K562 (cell line): ENCODE measurements around the genes SLC25A3 and ANKS1B.

DNA sequence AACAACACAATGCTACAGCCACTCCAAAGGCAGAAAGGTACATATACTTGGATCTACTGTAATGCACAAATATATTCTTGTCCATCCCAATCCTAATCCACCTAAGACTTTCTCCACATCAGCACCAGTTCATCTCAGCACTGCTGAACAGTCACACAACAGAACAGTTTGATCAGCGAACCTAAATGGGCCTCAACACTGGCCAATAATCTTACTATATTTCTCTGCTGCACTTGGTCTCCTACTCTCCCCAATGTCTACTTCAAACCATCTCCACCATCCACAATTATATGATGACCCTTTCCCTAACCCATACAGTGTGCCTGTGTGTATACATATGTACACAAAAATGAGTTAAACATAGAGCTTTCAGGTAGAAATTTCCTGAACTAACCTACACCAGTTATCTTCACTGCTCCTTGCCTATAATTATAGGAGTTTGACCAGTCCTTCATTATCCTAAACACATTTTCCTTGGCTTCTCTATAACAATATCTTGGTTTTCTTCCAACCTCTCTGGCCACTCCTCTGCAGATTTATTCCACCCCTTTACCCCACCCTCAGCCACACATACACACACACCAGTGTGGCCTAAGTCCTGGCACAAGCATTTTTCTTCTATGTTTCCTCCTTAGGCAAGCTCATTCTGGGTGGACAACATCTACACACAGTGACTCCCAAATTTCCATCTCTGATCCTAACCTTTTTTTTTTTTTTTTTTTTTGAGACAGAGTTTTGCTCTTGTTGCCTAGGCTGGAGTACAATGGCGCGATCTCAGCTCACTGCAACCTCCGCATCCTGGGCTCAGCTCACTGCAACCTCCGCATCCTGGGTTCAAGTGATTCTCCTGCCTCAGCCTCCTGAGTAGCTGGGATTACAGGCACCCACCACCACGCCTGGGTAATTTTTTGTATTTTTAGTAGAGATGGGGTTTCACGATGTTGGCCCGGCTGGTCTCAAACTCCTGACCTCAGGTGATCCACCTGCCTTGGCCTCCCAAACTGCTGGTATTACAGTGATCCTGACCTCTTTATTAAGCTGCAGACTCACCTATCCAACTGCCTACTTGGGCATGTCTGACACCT, 25.1 kb downstream of the CDK17 start:
- RAMPAGE, long total RNA: no peak
- RRBS: no CpG with 5 or more reads among the region's 8 CpGs
PRO-cap:
- standard: no peak
- CoPRO, capped RNA only, 2 experiments: no peak in any of the 2 experiments
- CoPRO, capped and uncapped RNA, 2 experiments: no peak in any of the 2 experiments
- CoPRO, uncapped RNA only, 2 experiments: no peak in any of the 2 experiments
CAGE:
- cytosol, long polyA plus RNA: no peak
- long polyA plus RNA: no peak
- nucleolus, long total RNA: no peak
- nucleus, long polyA plus RNA: no peak

DNA sequence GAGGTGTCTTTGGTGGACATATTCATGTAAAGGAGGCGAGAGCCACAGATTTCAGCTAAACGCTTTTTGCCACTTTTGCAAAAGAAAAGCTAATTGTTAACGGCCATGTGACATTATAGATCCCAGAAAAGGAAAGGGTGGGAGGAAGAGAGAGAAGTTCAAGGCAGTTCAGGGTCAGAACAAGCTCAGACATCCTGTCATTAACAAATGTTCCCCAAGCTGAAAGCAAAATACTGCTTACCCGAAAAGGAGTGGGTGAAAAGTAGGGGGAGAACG, 1.4 kb downstream of the CDK17 start:
- RAMPAGE, long total RNA: no peak
- RRBS: no CpG with 5 or more reads among the region's 5 CpGs
PRO-cap:
- standard: no peak
- CoPRO, capped RNA only, 2 experiments: no peak in any of the 2 experiments
- CoPRO, capped and uncapped RNA, 2 experiments: no peak in any of the 2 experiments
- CoPRO, uncapped RNA only, 2 experiments: no peak in any of the 2 experiments
CAGE:
- cytosol, long polyA plus RNA: no peak
- long polyA plus RNA: no peak
- nucleolus, long total RNA: no peak
- nucleus, long polyA plus RNA: no peak

DNA sequence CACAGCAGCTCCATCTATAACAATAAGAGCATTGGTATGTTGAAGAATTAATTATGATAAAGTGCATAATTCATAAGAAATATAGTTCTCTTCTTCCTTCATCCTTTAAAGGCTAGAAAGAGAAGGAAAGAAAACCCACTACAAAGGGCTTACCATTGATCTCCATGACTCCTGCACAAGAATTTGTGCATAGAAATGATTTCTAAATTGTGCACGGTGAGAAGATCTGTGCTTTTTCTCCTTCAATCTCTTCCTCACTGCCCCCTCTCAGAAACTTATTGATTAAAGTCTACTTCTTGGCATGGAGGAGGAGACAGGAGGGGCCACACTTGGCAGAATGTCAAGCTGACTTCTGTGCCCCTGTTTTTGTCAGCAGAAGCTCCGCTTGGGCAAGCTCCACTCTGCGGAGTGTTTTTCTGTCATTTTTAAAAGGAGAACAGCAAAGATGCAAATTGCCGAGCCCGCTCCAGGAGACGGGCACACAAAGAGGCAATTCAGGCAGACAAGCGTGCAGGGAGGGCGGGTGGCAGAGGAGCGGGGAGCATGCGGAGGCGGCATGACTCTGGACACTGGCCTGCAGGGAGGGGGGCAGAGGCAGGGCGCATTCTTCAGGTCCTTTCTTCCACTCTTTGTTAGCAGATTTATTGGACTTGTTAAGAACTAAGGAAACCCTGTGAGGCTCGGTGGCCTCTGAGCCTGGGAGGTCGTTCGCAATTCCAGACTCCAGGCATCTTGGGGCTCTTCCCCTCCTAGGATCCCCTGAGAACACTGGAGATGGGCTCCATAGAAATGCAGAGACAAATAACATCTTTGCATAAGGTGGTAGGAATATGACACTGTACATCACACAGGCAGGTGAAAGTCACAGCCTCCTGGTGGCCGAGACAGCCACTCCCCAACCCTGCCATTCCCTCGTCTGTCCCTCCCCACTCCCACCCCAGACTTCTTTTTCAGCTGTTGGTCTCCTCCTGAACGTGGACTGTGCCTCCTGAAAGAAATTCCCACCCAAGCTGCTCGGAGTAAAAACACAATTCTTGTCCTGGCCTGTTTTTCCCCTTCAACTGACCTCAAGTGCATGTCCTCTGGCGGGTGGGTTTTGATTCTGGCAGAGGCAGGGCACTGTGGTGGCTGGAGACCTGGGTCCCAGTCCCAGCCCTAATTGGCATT, 368.3 kb downstream of the NEDD1 start:
- RAMPAGE, long total RNA: no peak
- RRBS: no CpG with 5 or more reads among the region's 20 CpGs
PRO-cap:
- standard: no peak
- CoPRO, capped RNA only, 2 experiments: no peak in any of the 2 experiments
- CoPRO, capped and uncapped RNA, 2 experiments: no peak in any of the 2 experiments
- CoPRO, uncapped RNA only, 2 experiments: no peak in any of the 2 experiments
CAGE:
- cytosol, long polyA plus RNA: no peak
- long polyA plus RNA: no peak
- nucleolus, long total RNA: no peak
- nucleus, long polyA plus RNA: no peak

- RAMPAGE, long total RNA: no peak
- RRBS: no CpG with 5 or more reads among the region's 10 CpGs
PRO-cap:
- standard: no peak
- CoPRO, capped RNA only, 2 experiments: no peak in any of the 2 experiments
- CoPRO, capped and uncapped RNA, 2 experiments: no peak in any of the 2 experiments
- CoPRO, uncapped RNA only, 2 experiments: no peak in any of the 2 experiments
CAGE:
- cytosol, long polyA plus RNA: no peak
- long polyA plus RNA: no peak
- nucleolus, long total RNA: no peak
- nucleus, long polyA plus RNA: no peak
Observed at GRCh38 chr12:98418290-98419318, 96.8 kb upstream of the TMPO start.

- RAMPAGE, long total RNA: start-site peak on the plus strand at chr12:98593627-98593767, 6,374 and 2,596 reads in 2 replicates
- RRBS: 3% methylated on average over 15 of the region's 80 CpGs
PRO-cap:
- standard: bidirectional peak, plus-strand start at chr12:98593686, minus-strand start at chr12:98593486; unidirectional peak, plus-strand start at chr12:98593862; bidirectional peak, plus-strand start at chr12:98594405, minus-strand start at chr12:98594298
- CoPRO, capped RNA only, 2 experiments: peak in 2 of 2 experiments; most common plus-strand start chr12:98593686 (in 2)
- CoPRO, capped and uncapped RNA, 2 experiments: peak in 2 of 2 experiments; most common plus-strand start chr12:98593686 (in 2)
- CoPRO, uncapped RNA only, 2 experiments: peak in 2 of 2 experiments; most common plus-strand start chr12:98593712 (in 1)
CAGE:
- cytosol, long polyA plus RNA: start-site peak on the plus strand at chr12:98593636-98593740, 8,084 and 7,993 reads in 2 replicates
- long polyA plus RNA: start-site peak on the plus strand at chr12:98593644-98593738, 6,372 and 8,032 reads in 2 replicates
- nucleolus, long total RNA: no peak
- nucleus, long polyA plus RNA: start-site peak on the plus strand at chr12:98593644-98593745, 8,125 and 4,643 reads in 2 replicates
Observed at GRCh38 chr12:98593568-98594670, at the start of gene SLC25A3. SLC25A3 (plus strand) TSS chr12:98593686.

GRCh38 chr12:98893650-98894201, 248.6 kb downstream of the APAF1 start:
- RAMPAGE, long total RNA: no peak
- RRBS: no CpG with 5 or more reads among the region's 20 CpGs
PRO-cap:
- standard: no peak
- CoPRO, capped RNA only, 2 experiments: no peak in any of the 2 experiments
- CoPRO, capped and uncapped RNA, 2 experiments: no peak in any of the 2 experiments
- CoPRO, uncapped RNA only, 2 experiments: no peak in any of the 2 experiments
CAGE:
- cytosol, long polyA plus RNA: no peak
- long polyA plus RNA: no peak
- nucleolus, long total RNA: no peak
- nucleus, long polyA plus RNA: no peak

DNA sequence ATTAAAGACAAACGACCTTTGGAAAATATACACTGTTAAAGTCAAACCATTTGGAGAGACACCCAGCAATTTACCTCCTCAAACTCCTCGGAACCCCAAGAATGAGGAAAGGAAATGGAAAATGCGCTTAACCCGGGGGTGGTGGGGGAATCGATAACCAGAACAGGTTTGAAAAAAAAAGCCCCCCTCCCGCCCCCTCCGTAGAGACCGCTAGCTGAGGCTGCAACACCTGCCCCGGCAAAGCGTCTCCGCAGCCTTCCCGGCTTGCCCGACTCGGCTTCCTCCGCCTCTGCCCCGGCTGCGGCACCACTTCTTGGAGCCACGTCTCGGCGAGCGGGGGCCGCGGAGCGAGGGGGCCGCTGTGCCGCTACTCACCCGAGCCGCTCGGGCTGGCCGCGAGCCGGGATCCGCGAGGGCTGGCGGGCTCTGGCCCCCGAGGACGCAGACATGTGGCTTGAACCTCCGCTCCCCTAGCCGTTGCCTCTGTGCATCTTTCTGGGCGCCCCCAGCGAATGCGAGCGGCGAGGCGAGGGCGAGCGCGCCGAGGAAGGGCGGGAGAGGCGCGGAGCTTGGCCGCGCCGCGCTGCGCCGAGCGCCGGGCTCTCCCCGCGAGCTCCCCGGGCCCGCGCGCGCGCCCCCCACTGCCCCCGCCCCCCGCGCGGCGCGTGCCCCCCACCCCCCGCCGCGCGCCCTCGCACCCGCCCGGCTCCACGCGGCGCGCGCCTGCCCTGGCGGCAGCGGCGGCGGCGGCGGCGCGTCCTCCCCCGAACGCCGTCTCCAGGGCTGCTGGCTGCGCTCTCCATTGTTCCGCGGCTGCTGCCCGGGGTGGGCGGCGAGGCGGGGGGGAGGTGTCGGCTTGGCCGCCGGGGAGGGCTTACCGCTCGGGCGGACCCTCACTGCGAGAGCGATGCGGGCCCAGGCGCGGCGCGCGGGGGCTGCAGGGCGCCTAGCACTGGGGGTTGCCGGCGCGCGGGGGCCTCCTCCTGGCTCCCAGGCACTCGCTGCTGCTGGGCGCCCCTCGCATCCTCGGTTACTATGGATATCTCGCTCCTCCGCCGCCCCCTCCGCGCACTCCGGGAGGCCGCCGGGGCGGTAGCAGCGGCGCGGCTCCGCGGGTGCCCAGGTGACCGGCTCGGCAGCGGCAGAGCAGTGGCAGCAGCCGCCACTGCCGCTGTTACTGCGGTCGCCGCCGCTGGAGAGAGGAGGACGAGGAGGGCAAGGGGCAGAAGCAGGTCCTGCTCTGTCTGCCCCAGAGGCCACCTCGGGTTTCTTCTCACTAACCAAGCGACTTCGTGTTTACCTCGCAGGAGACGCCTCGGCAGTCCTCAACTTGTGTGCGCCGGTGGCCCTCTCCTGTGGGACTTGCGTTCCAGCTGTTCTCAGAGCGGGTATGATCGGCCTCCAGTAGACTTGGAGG, 249.7 kb downstream of the APAF1 start:
- RAMPAGE, long total RNA: no peak
- RRBS: 30% methylated on average over 32 of the region's 162 CpGs
PRO-cap:
- standard: no peak
- CoPRO, capped RNA only, 2 experiments: no peak in any of the 2 experiments
- CoPRO, capped and uncapped RNA, 2 experiments: no peak in any of the 2 experiments
- CoPRO, uncapped RNA only, 2 experiments: no peak in any of the 2 experiments
CAGE:
- cytosol, long polyA plus RNA: no peak
- long polyA plus RNA: no peak
- nucleolus, long total RNA: no peak
- nucleus, long polyA plus RNA: no peak

- RAMPAGE, long total RNA: no peak
- RRBS: no CpG with 5 or more reads among the region's 9 CpGs
PRO-cap:
- standard: no peak
- CoPRO, capped RNA only, 2 experiments: no peak in any of the 2 experiments
- CoPRO, capped and uncapped RNA, 2 experiments: no peak in any of the 2 experiments
- CoPRO, uncapped RNA only, 2 experiments: no peak in any of the 2 experiments
CAGE:
- cytosol, long polyA plus RNA: no peak
- long polyA plus RNA: no peak
- nucleolus, long total RNA: no peak
- nucleus, long polyA plus RNA: no peak
Observed at GRCh38 chr12:99453262-99453845, 194.2 kb upstream of the GARIN6 start.

- RAMPAGE, long total RNA: no peak
- RRBS: 0% methylated on average over 3 of the region's 108 CpGs
PRO-cap:
- standard: bidirectional peak, plus-strand start at chr12:99984809, minus-strand start at chr12:99984723
- CoPRO, capped RNA only, 2 experiments: no peak in any of the 2 experiments
- CoPRO, capped and uncapped RNA, 2 experiments: no peak in any of the 2 experiments
- CoPRO, uncapped RNA only, 2 experiments: no peak in any of the 2 experiments
CAGE:
- cytosol, long polyA plus RNA: no peak
- long polyA plus RNA: no peak
- nucleolus, long total RNA: no peak
- nucleus, long polyA plus RNA: no peak
Observed at GRCh38 chr12:99984157-99985332, at the start of gene ANKS1B. ANKS1B (minus strand) TSS chr12:99984936.

GRCh38 chr12:100190057-100190568, 10.5 kb upstream of the ACTR6 start:
- RAMPAGE, long total RNA: no peak
- RRBS: no CpG with 5 or more reads among the region's 11 CpGs
PRO-cap:
- standard: no peak
- CoPRO, capped RNA only, 2 experiments: no peak in any of the 2 experiments
- CoPRO, capped and uncapped RNA, 2 experiments: no peak in any of the 2 experiments
- CoPRO, uncapped RNA only, 2 experiments: no peak in any of the 2 experiments
CAGE:
- cytosol, long polyA plus RNA: no peak
- long polyA plus RNA: no peak
- nucleolus, long total RNA: no peak
- nucleus, long polyA plus RNA: no peak

- RAMPAGE, long total RNA: no peak
PRO-cap:
- standard: no peak
- CoPRO, capped RNA only, 2 experiments: no peak in any of the 2 experiments
- CoPRO, capped and uncapped RNA, 2 experiments: no peak in any of the 2 experiments
- CoPRO, uncapped RNA only, 2 experiments: peak in 1 of 2 experiments; most common plus-strand start chr12:100339483 (in 1)
CAGE:
- cytosol, long polyA plus RNA: no peak
- long polyA plus RNA: no peak
- nucleolus, long total RNA: no peak
- nucleus, long polyA plus RNA: start-site peak on the plus strand at chr12:100339492-100339576, 42 and 30 reads in 2 replicates
Observed at GRCh38 chr12:100339307-100339609, 17.6 kb upstream of the SLC17A8 start.

GRCh38 chr12:100410452-100410687, 53.5 kb downstream of the SLC17A8 start:
- RAMPAGE, long total RNA: no peak
- RRBS: 2% methylated on average over 4 of the region's 6 CpGs
PRO-cap:
- standard: no peak
- CoPRO, capped RNA only, 2 experiments: no peak in any of the 2 experiments
- CoPRO, capped and uncapped RNA, 2 experiments: no peak in any of the 2 experiments
- CoPRO, uncapped RNA only, 2 experiments: no peak in any of the 2 experiments
CAGE:
- cytosol, long polyA plus RNA: no peak
- long polyA plus RNA: no peak
- nucleolus, long total RNA: no peak
- nucleus, long polyA plus RNA: no peak

GRCh38 chr12:100567216-100567706, 6.2 kb upstream of the GAS2L3 start:
- RAMPAGE, long total RNA: no peak
- RRBS: no CpG with 5 or more reads among the region's 3 CpGs
PRO-cap:
- standard: no peak
- CoPRO, capped RNA only, 2 experiments: no peak in any of the 2 experiments
- CoPRO, capped and uncapped RNA, 2 experiments: no peak in any of the 2 experiments
- CoPRO, uncapped RNA only, 2 experiments: no peak in any of the 2 experiments
CAGE:
- cytosol, long polyA plus RNA: no peak
- long polyA plus RNA: no peak
- nucleolus, long total RNA: no peak
- nucleus, long polyA plus RNA: no peak

DNA sequence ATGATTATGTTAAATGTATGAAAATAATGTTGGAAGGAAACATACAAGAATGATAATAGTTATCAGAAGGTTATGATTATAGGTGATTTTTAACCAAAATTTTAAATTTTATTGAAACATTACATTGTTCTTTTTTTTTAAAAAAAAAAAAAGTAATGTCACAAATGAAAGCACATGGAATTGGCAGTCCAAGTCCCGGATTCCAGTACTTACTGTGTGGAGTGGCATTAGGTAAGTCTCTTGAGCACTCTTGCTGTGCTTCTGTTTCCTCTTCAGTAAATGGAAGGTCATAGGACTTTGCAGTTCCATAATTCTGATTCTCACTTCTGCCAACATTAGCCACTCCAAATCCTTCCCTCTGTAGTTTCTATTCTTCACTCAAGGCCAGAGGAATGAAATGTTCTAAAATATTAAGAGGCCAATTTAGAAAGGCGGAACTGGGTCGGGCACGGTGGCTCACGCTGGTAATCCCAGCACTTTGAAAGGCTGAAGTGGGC, 19.7 kb upstream of the SLC5A8 start:
- RAMPAGE, long total RNA: no peak
- RRBS: no CpG with 5 or more reads among the region's 5 CpGs
PRO-cap:
- standard: no peak
- CoPRO, capped RNA only, 2 experiments: no peak in any of the 2 experiments
- CoPRO, capped and uncapped RNA, 2 experiments: no peak in any of the 2 experiments
- CoPRO, uncapped RNA only, 2 experiments: no peak in any of the 2 experiments
CAGE:
- cytosol, long polyA plus RNA: no peak
- long polyA plus RNA: no peak
- nucleolus, long total RNA: no peak
- nucleus, long polyA plus RNA: no peak

DNA sequence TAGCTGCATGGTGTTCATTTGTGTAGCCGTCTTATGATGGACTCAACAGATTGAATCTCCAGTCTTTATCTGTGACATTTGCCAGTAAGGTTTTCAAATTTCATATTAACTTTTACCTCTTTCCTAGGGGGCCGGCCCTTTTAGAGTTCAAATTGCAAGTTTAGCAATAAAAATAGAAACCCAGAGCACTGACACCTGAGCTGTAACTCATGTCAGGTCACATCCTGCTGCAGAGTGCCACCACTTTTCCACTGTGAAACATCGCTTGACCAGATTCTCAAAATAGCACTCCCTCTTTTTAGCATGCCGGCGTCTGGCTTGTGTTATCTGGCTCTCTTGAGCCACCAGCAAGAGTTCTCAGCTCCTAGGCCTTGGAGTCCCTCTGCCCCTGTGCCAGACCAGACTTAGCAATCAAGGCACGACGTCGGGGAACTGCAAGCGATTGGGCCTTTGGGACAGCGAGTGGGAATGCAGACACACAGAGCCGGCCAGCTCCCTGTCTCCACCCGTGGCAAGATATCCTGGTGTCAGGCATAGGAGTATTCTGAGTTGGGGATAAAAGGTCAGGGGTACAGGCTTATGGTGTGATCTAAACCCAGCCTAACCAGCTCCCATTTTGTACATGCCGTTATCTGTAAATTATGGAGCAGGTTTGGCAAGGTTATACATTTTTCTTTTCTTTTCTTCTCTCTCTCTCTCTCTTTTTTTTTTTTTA, 52.5 kb downstream of the SPIC start:
- RAMPAGE, long total RNA: no peak
- RRBS: no CpG with 5 or more reads among the region's 13 CpGs
PRO-cap:
- standard: no peak
- CoPRO, capped RNA only, 2 experiments: no peak in any of the 2 experiments
- CoPRO, capped and uncapped RNA, 2 experiments: no peak in any of the 2 experiments
- CoPRO, uncapped RNA only, 2 experiments: no peak in any of the 2 experiments
CAGE:
- cytosol, long polyA plus RNA: no peak
- long polyA plus RNA: no peak
- nucleolus, long total RNA: no peak
- nucleus, long polyA plus RNA: no peak

- RAMPAGE, long total RNA: no peak
- RRBS: no CpG with 5 or more reads among the region's 6 CpGs
PRO-cap:
- standard: no peak
- CoPRO, capped RNA only, 2 experiments: no peak in any of the 2 experiments
- CoPRO, capped and uncapped RNA, 2 experiments: no peak in any of the 2 experiments
- CoPRO, uncapped RNA only, 2 experiments: no peak in any of the 2 experiments
CAGE:
- cytosol, long polyA plus RNA: no peak
- long polyA plus RNA: no peak
- nucleolus, long total RNA: no peak
- nucleus, long polyA plus RNA: no peak
Observed at GRCh38 chr12:101608351-101608844, 13.6 kb downstream of the MYBPC1 start.

GRCh38 chr12:101742524-101743093, 3.3 kb upstream of the SYCP3 start:
- RAMPAGE, long total RNA: no peak
PRO-cap:
- standard: no peak
- CoPRO, capped RNA only, 2 experiments: no peak in any of the 2 experiments
- CoPRO, capped and uncapped RNA, 2 experiments: no peak in any of the 2 experiments
- CoPRO, uncapped RNA only, 2 experiments: peak in 1 of 2 experiments; most common plus-strand start chr12:101742640 (in 1)
CAGE:
- cytosol, long polyA plus RNA: no peak
- long polyA plus RNA: no peak
- nucleolus, long total RNA: no peak
- nucleus, long polyA plus RNA: no peak